Hair follicle dermal papilla cell (primary cell): Measurements from ENCODE around the genes NDUFB6, DNAJA1 and FAM219A.

GRCh38 chr9:27844722-27845083, 271.4 kb upstream of the C9orf72 start:
- CAGE, long polyA plus RNA: no peak

GRCh38 chr9:30697512-30697759, 1484.0 kb upstream of the LINGO2 start:
- CAGE, long polyA plus RNA: no peak

DNA sequence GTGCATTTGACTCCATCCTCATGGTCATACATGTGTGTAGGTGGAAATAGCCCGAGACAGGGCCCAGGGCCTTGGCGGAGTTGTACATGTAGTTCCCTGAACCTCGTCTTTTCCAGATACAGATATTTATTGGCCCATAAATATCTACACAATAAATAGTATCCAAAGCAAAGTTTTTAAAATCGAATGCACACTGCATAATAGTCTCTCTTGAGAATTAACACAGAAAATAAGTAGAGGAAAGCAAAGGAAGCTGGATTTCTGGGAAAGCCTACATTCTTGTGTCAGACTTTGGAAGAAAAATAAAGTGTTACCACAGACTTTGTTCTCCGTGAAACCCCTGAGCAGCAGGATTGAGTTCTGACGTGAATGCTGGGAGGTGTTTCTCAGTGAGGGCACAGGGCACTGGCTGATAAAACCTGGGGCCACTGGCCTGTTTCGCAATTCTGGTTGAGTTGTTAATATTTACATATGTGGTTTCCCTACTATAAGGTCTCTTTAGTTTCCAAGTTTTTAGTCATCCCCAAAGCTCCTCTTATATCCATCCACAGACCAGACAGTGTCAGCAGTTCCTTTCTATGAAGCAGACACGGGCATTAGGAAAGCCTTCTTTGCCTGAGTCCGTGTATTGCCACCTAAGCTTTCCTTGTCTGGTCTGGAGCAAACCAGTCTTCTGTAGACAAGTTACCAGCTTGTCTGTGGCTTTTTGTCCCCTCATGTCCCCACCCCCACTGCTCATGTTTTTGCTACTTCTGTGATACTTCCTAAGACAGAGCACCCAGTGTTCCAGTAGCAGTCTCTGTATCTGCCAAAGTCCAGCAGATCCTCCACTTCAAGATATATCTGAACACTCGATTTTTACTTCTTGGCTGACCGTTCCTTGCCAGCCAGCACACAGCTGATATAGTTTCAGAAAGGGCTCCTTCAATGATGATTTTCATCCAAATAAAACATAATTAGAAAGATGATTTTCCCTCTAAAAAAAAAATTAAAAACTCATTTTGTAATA, 41.9 kb downstream of the ACO1 start:
- CAGE, long polyA plus RNA: no peak

GRCh38 chr9:32573011-32573443, at the start of gene NDUFB6:
Gene NDUFB6, minus strand, starts transcription at chr9:32573159.
- CAGE, long polyA plus RNA: no peak

- CAGE, long polyA plus RNA: no peak
Observed at GRCh38 chr9:33024556-33025397, at the start of gene DNAJA1. Gene DNAJA1, plus strand, starts transcription at chr9:33025273.

GRCh38 chr9:33082096-33082603, 5.7 kb upstream of the SMU1 start:
- CAGE, long polyA plus RNA: no peak

- CAGE, long polyA plus RNA: no peak
Observed at GRCh38 chr9:33127945-33128919, 38.9 kb downstream of the B4GALT1 start.

- CAGE, long polyA plus RNA: no peak
Observed at GRCh38 chr9:33163479-33164303, 3.4 kb downstream of the B4GALT1 start.

DNA sequence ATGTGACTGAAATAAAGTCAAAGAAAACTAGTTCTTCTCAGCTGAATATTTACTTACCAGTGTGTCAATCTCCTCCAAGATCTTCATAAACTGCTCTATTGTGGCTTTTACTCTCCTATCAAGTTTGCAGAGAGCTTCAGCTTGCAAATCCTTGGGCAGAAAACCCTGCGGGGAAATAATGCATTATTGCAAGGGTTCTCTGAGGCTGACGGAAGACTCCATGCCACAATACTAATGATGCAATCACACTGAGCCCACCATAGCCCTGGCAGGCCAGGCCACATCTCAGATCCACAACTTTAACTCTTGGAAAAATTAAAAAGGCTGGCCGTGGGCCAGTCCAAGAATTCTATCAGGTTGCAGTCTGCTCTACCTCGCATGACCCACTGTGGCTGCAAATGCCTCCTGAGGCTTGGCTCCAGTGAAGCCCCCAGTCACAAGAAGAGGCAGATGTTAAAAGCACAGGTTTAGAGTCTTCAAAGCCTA, 7.7 kb downstream of the BAG1 start:
- CAGE, long polyA plus RNA: no peak

GRCh38 chr9:33260113-33260942, 4.2 kb downstream of the BAG1 start:
- CAGE, long polyA plus RNA: no peak

- CAGE, long polyA plus RNA: no peak
Observed at GRCh38 chr9:33383746-33384386, 18.5 kb downstream of the AQP7 start.

DNA sequence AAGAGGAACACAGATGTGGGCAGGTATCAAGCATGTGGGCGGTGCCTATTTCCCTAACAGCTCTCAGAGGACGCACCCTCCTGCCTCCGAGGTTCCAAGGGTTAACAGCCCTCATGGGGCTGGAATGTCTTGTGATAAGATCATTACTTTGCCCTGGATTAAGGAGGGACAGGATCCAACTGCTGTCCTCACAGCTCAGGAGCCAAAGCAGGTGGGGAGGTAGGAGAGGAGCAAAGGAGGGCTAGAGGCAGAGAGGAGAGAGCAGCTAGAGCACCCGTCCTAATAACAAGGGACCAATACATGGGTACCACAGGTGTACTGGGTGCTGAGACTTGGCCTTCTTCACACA, 9.9 kb downstream of the AQP7 start:
- CAGE, long polyA plus RNA: no peak

DNA sequence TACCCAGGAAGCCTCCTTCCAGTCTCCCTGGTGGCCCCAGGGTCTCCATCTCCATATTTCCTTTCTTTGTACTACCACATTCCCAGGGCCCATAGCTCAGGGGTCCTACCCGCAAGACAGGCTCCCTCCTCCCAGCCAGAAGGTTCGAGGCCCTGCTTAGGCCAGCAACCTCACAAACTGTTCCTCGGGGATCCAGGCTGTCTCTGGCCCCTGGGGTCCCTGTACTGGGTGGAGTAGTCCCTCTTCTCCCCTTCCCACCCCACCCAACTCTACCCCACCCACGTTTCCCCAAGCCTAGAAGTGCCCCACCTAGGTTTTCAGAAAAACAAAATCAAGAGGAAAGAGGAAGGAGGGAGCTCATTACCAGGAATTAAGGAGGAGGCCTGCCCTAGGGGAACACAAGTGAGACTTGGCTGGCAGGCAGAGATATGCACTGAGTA, 10.3 kb downstream of the AQP3 start:
- CAGE, long polyA plus RNA: no peak

- CAGE, long polyA plus RNA: no peak
Observed at GRCh38 chr9:33816182-33816819, 659 bp upstream of the UBE2R2 start.

GRCh38 chr9:33819992-33820373, 3.0 kb downstream of the UBE2R2 start:
- CAGE, long polyA plus RNA: no peak

- CAGE, long polyA plus RNA: no peak
Observed at GRCh38 chr9:34210149-34210680, 31.4 kb downstream of the UBAP1 start.

- CAGE, long polyA plus RNA: no peak
Observed at GRCh38 chr9:34215154-34215800, 36.4 kb downstream of the UBAP1 start.

- CAGE, long polyA plus RNA: no peak
Observed at GRCh38 chr9:34290949-34291378, 38.1 kb downstream of the KIF24 start.

DNA sequence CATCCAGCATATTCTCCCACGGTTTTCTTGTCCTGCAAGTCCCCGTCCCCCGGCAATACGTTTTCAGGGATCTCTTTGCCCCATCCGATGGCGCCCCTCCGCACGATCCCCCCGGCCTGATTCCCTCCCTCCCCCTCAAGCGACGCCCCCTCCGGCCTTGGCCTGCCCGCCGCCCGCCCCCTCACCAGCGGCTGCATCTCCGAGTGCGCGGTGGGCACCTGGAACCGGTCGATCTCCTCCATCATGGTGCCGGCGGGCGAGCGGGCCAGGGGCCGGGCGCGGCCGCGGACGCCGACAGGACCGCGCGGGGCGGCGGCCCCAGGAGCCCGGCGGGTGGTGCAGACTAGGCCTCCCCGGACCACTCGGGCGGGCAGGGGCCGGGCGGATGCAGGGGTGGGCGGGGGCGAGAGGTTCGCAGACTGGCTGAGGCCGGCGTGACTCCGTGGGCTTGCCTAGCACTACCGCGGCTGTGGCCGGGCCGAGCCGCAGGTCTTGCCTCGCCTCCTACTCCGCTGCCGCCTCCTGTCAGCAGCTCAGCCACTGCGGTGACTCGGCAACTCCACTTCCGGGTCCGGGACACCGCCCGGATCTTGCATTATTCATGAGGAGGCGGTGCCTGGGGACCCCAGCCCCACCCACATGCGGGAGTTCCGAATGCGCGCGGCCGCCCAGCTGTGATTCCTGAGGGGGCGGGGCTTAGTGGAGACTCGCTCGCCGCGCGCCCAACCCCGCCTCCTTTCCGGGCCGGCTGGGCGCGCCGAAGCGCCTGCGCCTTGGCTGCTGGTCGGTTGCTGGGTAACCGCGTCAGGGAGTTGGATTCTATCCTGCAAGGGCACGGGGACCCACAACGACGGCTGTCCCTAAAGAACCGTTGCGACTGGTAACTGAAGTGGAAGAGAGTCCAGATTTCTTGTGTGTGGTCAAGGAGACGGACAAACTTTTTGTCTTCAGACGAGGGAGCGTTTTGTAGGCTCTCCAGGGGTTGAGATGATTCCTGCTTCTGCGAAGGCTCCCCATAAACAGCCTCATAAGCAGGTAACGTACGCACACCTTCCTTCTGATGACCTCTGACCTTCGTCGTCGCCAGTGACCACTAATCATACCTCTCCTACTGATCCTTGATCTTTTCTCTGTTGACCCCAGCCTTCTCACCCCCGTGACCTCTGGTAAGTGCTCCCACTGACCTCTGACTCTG, at the start of gene FAM219A:
TSS of gene FAM219A (minus strand) at position 552 of the 1,195 bp plus-strand sequence.
- CAGE, long polyA plus RNA: no peak

DNA sequence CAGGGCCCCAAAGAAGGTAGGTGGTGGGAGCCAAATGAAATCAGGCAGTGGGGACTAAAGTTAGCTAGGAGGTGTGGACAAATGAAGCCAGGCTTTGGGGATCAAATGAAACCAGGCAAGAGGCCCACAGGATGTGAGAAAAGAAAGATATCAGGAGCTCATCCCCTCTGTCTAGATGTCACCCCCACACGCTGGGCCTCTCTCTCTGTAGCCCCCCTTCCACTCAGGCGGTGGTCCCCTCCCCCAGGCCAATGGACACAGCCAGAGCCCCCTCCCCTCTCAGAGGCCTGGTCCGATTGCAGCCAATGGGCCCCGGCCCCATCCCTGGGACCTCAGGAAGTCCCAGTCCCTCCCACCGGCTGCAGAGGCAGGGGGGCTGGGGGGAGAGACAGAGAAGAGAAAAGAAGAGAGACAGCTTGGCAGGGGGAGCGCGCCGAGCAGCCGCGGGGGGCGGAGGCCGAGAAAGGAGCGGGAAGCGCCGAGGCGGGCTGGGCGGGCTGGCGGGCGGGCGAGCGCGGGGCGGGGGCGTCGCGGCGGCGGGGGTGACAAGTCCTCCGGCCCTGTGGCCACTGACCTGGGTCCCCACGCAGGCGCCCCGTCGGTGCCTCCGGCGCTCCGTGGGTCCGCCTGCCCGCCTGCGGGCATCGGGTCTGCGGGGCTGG, 12.0 kb downstream of the CNTFR start:
- CAGE, long polyA plus RNA: no peak